Spinal cord (tissue), 3 donors: ENCODE measurements around a stretch of chr2.

DNA sequence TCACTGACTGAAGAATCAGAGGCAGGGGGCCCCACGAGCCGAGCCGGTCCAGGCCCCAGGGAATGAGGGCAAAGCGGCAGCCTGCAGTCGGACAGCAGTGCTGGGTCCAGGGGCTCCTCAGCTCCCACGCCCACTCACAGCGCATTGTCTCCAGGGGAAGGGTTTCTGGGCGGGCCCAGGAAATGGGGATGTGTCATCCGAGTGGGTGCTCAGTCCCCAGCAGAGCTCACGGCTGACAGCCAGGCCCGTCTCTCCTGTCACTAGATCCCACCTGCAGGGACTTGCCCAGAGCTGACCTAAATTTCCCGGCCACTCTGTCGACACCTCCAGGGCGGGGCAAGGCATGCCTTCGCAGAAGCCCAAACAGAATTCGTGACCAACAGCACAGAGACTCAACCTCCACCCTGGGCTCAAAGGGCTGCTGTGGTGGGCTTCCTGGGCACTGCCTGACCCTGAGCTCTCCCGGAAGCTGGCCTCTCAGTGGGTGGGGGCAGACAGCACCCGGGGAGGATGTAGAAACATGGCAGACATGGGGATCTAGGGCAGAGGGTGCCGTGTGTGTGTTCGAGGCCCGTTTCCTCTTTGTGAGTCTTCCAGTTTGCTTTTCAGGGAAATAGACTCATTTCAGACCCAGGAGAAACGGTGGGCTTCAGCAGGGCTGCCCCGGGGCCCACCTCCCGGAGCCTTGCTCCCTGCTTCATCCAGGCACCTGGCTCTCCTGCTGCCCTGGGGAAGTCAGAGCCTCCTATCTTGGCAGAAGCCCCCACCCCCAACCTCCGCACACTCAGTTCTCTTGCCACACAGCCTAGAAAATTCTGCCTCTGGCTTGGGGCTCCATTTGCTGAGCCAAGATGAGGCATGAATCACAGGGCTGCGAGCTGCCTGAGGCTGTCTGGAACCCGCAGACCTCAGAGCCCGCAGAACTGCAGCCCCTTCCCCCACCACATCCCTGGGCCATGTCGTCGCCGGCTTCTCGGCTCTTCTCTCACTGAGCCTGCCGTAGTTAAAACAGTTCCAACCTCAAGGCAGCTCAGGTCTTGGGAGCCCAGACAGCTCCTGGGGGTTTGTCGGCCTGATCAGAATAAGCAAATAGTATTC, 41.9 kb upstream of the TAF1B start:
- PRO-cap, result no peak
- RAMPAGE, long total RNA, result no peak

DNA sequence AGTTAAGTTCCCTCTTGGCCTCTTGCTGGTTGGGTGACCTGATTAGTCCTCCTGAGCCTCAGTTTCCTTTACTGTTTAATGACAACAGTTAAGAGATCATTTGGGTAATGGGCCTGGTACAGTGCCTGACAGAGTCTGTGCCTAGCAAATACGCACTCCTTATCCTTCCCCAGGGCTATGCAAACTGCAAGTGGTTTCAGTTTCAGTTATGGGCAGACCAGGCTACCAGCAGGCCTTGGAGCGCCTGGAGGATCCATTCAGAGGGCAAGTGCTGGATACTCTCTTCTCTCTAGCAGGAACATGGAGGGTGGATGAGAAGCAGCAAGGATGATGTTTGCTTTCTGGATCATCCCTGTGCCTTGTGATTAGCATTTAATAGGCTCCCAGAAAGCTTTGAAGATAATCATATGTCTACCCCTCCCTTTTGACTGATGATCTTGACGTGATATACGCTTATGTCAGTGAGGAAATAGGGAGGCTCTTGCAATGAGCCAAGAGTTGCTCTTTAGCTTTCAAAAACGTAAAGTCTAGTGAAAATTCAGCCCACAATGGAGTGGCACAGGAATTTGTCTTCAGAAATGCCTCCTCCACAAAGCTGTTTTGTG, 12.4 kb upstream of the TAF1B start:
- PRO-cap, result no peak
- RAMPAGE, long total RNA, result no peak

- PRO-cap, result no peak
- RAMPAGE, long total RNA, result no peak
Measured at GRCh38 chr2:9976035-9976478, 24.6 kb downstream of the GRHL1 start.

DNA sequence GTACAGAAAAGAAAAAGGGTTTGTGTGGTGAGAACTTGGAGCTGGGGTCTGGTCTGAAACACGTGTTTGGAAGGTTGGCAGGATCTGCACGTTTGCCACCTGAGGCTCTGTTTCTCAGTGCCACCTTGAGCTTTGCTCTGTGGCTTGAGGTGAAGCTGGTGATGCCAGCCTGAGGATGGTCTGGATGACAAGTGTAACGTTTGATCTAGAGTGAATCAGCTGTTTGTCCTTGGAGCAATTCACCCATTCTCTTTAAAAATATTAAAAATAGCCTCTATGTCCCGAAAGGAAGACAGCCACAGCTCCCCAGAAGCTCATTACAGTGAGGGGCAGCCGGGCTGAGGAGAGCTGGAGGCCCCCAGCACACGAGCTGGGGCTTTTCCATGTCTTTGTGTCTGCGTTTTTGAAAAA, 45.4 kb upstream of the KLF11 start:
- PRO-cap, result no peak
- RAMPAGE, long total RNA, result no peak

GRCh38 chr2:10005862-10006117, 37.6 kb upstream of the KLF11 start:
- PRO-cap, result no peak
- RAMPAGE, long total RNA, result no peak

GRCh38 chr2:10042265-10043494, 670 bp upstream of the KLF11 start:
- PRO-cap, result no peak
- RAMPAGE, long total RNA, result no peak

GRCh38 chr2:10095095-10095549, 14.9 kb upstream of the CYS1 start:
- PRO-cap, result no peak
- RAMPAGE, long total RNA, result no peak

DNA sequence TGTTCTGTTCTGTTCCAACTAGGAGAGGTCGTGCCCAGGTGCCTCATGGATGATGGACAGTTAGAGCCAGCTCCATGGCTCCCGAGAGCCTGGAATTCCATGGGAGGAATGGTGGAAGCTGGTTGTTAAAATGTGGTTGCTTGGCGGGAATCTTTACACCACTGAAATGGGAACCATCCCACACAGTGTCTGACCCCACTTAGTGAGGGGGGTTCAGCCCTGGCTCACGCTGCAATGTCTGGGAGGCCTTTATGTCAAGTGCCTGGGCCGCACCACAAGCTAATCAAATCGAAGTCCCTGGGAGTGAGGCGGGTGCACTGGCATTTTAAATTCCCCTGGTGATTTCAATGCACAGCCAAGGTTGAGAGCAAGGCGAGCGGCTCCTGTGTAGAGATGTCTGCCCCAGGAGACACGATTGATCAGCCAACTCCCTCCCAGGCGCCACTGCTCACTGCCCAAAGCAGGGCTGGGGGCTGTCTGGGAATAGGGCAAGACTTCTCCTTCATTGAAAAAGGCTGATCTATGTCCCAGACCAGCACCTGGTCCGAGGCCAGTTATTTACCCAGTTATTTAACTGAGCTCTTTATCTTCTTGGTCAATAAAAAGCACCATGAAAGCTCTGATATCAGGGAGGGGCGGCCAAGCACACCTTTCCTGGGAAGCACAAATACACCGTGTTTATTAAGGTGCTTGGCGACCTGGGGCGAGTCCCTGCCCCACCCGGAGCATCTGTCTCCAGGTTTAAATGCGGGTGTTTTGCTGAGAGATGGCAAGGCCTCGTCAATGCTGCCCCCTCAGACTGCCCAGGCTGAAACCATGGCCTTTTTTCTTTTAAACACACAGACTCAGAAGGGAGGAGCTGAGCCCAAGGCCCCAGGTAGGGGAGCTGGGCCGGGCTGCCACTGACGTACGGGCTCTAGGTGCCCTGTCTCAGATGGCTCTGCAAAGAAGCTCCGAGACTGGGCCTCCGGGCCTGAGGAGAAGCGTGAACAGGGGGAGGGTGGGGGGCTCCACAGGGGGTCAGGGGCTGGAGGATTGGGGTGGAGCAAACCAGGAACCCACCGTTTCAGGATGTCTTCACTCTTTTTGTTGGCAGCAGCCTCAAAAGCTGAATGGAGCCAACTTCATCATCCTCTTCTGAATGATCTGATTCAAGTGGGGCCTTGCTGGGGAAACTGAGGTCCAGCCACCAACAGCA, 74.0 kb upstream of the HPCAL1 start:
- PRO-cap, result no peak
- RAMPAGE, long total RNA, result no peak

GRCh38 chr2:10300955-10301735, 1.6 kb upstream of the HPCAL1 start:
- PRO-cap, result no peak
- RAMPAGE, long total RNA, result no peak

DNA sequence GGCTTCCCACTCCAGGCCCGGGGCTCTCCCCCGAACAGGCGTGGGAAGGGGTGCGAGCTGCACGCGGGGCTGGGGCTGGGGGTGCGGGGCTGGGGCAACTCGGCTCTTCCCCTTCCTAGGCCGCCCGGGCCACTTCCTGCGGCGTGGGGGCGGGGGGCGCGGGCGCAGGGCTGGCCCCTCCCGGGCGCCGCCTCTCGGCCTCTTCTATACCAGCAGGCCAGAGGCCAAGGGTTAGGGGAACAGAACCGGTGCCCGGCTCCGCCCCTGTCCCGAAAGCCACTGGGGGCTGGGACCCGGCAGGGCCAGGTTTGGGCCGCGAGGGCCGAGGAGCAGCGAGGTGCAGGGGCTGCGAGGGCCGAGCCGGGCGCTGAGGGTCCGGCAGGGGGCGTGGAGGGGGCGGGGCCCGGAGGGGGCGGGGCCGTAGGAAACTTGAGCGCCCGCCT, 306 bp upstream of the HPCAL1 start:
- PRO-cap, result no peak
- RAMPAGE, long total RNA, result no peak

DNA sequence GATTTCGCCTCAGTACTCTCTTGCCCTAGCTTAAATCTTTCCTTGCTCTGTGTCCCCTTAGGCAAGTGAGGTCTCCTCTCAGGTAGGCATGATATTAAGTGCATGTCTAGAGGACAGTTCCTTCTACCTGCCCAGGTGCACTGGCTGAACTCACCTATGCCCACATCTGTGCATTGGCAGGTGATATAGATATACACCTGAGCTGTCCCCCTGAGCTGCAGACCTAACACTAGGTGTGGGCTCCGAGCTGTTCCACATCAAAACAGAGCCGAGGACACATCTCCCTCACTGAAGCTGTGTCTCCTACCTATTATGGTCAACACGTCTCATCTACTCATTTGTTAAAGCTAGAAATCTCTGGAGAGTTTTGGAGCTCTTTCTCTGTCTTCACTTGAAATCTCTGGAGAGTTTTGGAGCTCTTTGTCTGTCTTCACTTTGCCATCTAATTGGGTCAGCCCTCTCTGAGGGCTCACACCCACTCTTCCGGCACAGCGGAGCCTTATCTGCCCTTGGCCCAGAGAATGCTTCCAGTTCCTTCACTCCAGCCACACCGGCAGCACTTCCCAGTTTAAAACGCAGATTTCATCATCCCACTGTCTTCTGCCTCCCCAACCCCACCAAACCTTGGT, 4.7 kb downstream of the HPCAL1 start:
- PRO-cap, result no peak
- RAMPAGE, long total RNA, result no peak

- PRO-cap, result no peak
- RAMPAGE, long total RNA, result no peak
Measured at GRCh38 chr2:10329754-10330567, 27.3 kb downstream of the HPCAL1 start.

DNA sequence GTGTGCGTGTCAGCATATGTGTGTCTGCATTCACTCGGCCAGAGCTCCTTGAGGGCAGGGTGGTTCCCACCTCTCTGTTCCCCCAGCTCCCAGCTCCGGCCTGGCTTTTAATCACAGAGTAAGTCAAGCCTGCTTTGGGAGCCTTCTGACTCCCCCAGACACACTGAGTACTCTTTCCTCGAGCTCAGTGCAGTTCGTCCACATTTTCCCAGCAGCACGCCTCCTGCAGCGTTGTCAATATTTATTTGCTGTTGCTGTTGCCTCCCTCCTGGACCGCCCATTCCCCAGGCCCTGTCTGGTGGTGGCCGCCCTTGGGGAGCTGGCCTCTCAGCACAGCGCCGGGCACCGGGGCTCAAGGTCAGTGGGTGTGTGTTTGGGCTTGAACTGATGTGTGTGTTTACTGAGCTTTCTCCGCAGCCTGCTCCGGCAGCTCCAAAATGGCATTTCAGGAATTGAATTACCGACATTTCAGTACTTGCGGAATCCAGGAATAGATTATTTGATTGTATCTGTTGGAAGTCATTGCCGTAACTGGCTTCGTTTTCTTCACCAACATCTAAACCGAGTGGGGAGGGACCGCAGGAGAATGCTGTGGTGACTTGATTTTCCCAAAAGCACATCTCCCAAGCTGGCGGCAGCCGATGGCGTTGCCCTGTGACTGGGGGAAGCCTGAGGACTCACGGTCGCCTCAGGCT, 65.8 kb downstream of the HPCAL1 start:
- PRO-cap, result no peak
- RAMPAGE, long total RNA, result no peak

DNA sequence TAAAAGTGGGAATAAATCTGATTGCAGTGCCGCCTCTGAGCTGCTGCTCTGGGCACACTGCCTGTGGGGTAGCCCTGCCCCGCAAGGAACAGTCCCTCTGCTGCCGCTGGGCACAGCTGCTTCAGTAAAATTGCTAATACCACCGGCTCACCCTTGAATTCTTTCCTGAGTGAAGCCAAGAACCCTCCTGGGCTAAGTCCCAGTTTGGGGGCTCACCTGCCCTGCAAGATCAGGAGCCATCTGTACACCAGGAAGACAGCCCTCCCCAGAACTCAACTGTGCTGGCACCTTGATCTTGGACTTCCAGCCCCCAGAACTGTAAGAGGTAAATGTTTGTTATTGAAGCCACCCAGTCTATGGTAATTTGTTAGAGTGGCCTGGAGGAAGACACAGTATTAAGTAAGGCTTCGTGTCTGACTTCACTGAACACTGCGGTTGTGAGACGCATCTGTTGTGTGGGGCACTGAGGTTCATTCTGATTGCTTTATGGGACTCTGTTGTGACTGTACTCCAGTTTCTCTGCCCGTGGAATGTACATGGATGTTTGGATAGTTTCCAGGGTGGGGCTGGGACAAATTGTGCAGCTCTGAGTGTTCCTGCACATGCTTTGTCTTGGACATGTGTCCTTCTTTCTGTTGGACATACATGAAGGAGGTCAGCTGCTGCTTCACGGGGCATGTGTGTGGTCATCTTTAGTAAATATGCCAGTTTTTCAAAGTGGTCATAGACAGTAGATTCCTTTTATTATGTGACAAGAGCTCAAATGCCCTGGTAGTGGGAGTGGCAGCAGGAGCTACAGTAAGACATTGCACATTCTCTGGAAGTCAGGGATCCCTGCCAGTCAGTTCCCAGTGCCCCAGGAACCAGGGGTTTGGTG, 58.6 kb downstream of the ODC1 start:
- PRO-cap, result no peak
- RAMPAGE, long total RNA, result no peak

GRCh38 chr2:10419482-10420193, 28.5 kb downstream of the ODC1 start:
- PRO-cap, result no peak
- RAMPAGE, long total RNA, result no peak

DNA sequence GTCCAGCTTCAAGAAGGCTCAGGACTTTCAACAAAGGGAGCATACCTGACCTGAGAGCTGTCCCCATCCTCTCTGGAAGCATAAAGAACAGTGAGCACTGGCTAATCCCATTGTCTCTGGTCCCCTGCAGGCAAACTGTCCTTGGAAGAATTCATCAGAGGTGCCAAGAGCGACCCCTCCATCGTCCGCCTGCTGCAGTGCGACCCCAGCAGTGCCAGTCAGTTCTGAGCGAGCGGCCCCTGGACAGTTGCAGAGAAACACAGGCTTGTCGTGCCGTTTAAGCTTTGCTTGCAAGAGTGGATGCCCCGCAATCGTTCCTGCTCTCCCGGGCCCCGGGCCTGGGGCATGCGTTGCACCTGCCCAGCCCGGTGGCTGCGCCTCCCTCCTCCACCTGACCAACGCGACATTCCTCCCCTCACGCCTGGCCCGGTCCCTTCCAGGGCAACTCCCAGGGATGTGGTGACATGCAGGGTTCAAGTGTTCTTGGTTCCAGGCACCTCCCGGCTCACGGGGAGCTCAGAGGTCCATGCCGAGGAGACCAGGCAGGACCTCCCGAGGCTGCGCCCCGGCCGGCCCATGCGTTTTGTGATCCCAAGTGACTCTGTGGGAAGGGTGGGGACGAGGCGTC, 21.4 kb downstream of the ODC1 start:
- PRO-cap, result no peak
- RAMPAGE, long total RNA, result no peak

DNA sequence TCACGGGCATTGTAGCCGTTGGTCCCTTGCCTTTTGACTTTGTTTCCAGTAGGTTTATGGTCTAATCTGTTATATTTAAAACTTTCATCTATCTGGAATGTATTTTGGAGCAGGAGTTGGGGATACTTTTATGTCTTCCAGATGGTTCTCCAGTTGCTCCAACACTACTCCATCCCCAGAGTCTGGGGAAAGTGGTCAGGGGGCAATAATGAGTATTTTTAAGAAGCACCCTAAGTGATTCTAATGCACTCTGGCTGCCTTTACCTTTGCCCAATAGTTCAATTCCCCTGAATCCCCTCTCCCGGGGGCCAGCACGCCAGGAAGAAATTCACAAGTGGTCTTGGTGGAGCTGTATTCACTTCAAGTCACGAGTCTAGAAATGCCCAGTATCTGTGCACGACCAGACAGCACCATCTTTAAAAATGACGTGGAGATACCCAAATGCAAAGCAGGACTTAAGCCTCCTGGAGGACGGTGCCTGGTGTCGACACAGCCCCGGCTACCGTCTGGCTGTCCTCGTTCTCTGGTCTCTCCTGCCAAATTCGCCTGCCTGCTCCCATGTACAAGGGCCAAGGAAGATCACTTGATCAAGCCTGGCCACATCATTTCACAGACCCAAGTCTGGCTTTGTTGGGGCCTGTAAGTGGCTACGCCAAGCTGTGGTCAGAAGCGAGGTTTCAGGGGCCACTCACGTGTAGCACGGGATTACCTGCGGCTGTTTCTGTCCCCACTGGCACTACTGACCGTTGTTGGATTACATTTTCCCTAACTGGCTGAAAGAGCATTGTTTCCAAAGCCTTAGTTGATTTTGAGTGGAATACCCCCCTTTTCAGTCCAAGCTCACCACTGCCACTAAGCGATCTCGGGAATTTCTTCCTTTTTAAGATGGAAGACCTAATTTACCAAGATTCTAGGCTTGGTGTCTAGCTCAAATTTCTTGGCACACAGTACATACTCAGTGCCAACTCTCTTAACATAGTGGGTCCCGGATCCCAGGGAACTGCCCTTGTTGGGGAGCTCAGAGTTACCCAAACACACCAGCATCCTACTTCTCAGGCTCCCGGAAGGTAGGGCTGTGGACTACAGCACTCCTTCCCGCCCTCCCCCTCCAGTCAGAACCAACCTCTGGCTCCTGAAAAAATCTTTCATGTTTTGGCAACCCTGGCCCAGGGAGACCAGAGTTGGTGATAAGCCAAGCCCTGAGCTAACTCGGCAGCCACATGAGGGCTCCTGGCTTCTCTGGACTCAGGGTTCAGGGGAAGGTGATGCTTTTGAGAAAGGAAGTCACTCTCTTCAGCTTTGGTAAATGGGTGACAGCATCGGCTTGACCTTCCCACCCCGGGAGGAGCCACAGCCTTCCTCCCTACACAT, 9.3 kb downstream of the ODC1 start:
- PRO-cap, result no peak
- RAMPAGE, long total RNA, result no peak

- PRO-cap, result no peak
- RAMPAGE, long total RNA, result no peak
Measured at GRCh38 chr2:10446595-10447342, 1.4 kb downstream of the ODC1 start.

DNA sequence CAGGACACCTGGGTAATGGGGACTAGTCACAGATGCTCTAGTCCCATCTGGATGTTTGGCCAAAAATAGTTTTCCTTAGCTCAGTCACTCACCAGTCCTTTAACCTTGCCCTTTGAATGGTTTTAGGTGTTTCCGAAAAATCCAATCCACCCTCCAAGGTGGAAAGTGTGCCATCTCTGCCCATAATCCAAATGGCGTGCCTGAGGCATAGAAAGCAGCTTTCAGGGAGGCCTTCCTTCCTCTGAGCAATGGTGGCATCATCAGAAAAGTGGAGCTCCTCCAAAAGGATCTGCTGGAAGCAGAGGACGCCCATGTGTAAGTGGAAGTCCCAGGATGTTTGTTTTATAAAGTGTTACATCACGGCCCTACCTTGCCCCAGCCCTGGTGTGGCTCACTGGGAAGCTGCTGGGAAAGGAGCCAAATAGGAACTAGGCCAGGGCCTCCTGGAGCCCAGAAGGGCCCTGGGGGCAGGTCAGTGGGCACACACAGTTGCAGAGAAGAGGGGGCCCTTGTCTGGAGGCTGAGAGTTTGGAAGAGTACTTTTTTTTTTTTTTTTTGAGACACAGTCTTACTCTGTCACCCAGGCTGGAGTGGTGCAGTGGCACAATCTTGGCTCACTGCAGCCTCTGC, 4.1 kb upstream of the ODC1 start:
- PRO-cap, result no peak
- RAMPAGE, long total RNA, result no peak

DNA sequence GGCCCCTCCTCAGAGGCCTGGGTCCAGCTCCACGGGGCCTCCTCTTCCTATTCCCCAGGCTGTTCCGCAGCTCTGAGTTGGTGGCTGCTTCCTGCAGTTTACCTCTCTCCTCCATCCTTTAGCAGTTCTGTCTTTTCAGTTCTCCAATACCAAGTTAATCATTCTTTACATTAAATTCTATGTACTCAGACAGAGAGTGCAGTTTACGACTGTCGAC, 87.7 kb downstream of the NOL10 start:
- PRO-cap, result no peak
- RAMPAGE, long total RNA, result no peak